Ascending aorta (tissue), 1 donor: ENCODE results near the gene MYOD1.

DNA sequence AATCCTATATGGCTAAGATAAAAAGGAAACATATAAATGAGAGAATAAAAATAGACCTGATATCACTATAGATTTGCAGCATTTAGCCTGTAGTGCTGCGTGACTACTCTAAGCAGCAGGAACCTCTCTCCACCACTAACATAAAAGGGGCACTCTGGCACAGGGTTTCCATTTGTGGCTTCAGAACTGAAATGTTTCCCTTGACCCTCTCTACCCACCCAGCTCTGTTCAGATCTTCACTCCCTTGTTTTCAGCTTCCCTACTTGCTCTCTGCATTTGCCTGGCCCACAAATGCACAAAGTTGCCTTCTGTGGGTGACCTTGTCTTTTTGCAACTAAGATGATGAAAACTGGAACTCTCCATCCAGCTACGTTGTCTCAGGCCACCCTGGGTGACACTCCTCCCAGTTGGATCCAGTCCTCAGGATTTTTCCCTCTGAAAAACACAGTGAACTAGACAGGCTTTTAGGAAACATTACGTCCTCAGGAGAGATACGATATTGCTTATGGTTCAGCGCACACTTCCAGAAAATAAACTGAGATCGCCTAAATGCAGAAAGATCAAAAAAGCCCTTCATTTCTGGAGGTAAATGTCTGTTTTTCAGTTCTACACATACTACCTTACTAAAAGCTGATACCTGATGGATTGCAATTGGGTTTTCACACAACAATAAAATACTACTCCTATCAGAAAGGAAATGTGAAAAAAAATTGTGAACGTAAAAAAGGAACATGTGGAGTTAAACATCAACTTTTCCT is 19.9 kb upstream of the PSMA1 start:
- PRO-cap = no peak

DNA sequence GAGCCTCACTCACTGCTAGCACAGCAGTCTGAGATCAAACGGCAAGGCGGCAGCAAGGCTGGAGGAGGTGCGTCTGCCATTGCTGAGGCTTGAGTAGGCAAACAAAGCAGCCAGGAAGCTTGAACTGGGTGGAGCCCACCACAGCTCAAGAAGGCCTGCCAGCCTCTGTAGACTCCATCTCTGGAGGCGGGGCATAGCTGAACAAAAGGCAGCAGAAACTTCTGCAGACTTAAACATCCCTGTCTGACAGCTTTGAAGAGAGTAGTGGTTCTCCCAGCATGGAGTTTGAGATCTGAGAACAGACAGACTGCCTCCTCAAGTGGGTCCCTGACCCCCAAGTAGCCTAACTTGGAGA is 49.4 kb upstream of the PSMA1 start:
- PRO-cap = no peak

GRCh38 chr11:14584423-14585259 is 59.0 kb upstream of the PDE3B start:
- PRO-cap = no peak

DNA sequence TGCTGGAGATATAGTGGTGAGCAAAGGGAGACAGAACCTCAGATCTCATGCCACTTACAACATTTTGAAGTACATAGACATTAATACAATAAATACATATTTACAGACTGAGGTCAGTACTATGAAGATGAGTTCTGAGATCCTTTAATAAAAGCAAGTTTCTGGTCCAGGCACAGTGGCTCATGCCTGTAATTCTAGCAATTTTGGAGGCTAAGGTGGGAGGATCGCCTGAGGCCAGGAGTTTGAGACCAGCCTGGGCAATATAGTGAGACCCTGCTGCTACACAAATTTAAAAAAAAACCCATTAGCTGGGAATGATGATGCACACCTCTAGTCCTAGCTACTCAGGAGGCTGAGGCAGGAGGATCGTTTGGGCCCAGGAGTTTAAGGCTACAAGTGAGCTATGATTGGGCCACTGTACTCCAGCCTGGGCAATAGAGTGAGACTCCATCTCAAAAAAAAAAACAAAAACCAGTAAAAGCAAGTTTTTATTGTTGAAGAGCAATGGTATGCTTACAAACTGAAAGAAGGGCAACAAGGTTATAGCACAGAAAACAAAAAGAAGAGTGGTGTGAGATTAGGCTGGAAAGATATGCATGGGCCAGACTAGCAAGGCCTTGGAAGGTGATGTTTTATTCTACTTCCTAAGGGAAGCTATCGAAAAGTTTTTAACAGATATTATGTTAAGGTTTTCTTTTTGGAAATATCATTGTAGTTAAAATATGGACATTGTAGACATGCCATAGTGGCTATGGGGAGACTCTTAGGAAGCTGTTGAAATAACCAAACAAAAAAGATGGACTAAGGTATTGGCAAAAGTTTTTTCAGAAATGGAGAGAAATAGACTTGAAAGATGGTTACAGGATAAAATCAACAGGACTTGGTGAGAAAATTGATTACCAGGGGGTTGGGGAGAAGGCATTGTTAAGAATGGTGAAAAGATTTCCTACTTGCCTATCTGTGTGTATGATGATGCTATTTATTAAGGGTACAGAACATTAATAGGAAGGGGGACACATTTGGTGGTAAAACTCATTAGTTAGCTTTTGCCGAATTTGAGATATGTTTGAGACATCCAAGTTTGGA is 80.0 kb downstream of the PDE3B start:
- PRO-cap = no peak

DNA sequence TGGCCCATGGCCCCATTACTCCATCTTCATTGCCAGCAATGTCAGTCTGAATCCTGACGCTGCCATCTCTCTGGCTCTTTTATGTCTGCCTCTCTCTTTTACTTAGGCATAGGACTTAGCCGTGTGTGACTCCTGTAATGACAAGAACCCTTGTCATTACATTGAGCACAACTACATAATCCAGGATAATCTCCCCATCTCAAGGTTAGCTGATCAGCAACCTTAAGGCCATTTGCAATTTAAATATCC is 78.7 kb downstream of the CYP2R1 start:
- PRO-cap = no peak

- PRO-cap = no peak
Measured at GRCh38 chr11:14863463-14864007, 28.5 kb downstream of the CYP2R1 start.

DNA sequence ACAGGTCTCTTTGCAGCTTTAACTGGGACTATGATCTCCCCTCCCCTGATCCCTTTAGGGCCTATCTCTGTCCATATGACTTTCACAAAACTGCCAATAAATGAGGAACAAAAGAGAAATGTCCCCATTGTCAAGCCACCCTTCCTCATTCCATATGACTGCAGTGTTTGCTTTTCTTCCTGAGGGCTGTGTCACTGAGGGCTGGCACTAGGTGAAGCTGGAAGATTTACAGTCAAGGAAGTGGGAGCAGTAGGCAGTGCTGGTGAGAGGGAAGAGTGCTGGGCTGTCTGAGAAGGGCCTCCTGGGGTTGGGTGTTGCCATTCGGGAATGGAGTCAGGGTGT is 30.8 kb downstream of the INSC start:
- PRO-cap = no peak

DNA sequence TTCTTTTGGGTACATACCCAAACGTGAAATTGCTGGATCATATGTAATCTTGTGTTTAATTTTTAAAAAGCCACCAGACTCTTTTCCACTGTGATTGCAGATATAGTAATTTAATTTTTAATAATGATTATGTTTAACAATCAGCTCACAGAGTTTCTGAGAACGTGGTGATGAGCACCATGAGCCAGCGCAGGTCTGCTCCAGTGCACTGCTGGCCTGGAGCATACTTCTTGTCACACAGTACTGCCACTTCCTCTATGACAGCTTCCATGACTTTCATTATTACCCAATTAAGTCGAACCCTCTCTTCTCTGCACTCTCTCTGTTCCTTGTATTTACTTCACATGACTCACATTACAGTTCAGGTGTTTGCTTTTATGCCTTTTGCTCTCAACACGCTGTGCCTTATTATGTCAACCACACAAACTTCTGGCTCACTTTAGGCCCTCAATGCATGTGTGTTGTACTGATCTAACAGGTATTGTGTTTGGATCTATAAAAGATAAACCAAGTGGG is 356.3 kb downstream of the INSC start:
- PRO-cap = no peak

- PRO-cap = no peak
Measured at GRCh38 chr11:15769233-15769677, 587.1 kb downstream of the SOX6 start.

DNA sequence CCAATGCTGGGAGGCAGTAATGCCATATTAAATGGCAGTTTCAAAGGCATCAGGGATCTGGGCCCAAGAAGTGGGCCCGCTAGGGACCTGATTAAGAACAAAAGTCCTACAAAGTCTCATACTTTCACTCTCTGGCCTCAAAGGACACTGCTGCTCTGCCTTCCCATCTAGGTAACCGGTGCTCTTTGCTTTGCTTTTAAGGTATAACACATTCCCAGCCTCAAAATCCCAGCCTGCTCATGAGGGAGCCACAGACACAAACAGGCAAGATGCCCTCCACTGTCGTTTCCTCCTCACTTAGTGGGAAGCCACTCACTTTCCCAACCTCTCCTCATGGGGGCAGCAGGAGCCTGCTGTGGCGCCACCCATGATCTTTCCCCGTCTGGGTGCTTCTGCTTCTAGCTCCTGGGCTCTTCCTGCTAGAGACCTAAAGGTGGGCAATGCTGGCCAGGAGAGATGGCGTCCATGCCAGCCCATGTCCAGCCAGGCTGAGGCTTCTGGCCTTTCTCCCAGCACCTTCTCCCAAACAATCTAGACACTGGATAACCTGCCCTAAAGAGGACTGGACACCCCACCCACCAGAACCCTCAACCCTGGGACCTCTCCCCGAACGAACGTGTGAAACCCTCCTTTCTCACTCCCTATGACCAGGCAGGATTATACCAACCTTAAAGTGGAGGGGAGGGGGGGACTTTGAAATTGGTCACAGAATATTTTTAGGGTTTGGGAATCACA is 68.3 kb downstream of the PLEKHA7 start:
- PRO-cap = no peak

DNA sequence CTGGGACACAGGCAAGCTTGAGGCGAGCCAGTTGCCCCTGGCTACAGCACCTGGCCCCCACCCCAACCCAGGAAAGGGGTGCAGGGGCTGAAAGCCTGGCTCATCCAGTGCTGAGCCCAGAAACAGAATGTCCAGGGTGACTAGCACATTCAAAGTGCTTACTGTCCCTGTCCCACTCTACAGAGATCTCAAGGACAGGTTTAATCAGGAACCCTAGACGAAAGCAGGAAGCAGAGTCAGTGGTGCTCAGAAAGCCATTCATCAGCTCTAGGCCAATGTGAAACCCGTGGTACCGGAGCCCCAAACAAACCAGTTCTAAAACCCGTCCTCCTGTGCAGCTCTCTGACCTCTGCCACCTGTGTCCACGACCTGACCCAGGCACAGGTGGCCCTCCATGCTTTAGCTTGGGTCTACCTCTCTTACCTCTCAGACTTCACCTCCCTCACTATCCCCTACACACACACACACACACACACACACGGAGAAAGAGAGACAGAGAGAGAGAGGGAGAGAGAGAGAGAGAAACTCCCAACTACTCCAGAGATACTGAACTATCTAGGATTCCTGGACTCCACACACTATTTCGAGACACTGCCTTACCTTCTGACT is 31.8 kb downstream of the PLEKHA7 start:
- PRO-cap = no peak

DNA sequence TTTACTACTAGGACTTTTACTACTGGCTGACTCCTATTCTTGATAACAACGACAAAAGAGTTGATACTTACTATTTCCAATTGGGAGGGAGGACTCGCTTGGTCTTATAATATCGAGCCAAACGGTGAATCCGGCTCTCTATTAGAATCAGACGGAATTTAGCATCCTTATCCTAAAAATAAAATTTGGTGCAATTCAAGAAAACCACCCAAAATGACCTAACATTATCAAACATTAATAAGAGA is 2.5 kb downstream of the RPS13 start:
- PRO-cap = no peak

GRCh38 chr11:17388978-17389905 is 783 bp upstream of the KCNJ11 start:
- PRO-cap = unidirectional peak, plus-strand start at chr11:17389482

DNA sequence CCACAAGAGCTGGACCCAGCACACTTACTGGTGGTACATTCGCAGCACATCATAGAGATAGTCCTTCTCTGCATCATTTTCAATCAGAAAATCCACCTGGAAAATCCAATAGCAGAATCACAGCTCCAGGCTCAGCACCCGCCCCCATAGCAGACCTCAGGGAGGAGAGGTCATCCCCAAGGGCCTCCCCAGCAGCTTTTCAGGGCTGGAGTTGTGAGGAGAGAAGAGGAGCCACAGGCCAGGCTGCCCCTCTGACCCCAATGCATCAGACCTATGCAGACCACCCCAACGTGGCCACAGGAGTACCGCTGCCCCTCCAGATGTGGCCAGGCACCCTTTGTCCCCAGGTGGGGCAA is 11.0 kb downstream of the USH1C start:
- PRO-cap = no peak

DNA sequence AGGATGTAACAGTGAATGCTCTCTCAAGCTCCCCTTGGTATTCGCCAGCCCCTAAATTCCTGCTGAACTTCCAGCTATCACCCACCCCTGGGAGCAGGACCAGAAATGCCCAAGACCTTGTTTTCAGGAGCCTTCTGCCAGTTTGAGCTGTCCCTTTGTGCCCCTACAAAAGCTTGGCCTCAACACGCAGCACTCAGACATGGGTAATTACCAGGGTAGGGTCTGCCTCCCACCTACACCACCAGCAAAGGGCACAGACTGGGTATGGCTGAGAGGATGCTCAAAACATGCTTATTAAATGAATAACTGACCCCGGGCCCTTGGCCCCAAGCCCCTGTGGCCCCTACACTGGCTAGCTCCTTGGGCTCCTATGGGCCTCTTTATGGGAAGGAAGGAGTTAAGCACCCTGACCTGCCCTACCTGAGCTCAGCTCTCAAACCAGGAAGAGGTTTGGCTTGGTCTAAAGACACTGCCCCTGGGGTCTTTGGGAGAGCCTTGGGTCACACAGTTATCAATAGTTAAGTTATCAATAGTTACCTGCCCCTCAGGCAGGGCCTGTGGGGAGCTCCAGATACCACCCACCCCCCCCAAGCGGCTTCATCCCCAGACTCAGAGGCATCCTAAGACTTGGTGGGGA is 1.3 kb downstream of the USH1C start:
- PRO-cap = no peak

DNA sequence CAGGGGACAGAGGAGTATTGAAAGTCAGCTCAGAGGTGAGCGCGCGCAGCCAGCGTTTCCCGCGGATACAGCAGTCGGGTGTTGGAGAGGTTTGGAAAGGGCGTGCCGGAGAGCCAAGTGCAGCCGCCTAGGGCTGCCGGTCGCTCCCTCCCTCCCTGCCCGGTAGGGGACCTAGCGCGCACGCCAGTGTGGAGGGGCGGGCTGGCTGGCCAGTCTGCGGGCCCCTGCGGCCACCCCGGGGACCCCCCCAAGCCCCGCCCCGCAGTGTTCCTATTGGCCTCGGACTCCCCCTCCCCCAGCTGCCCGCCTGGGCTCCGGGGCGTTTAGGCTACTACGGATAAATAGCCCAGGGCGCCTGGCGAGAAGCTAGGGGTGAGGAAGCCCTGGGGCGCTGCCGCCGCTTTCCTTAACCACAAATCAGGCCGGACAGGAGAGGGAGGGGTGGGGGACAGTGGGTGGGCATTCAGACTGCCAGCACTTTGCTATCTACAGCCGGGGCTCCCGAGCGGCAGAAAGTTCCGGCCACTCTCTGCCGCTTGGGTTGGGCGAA is at the start of gene MYOD1:
TSS of gene MYOD1 (plus strand) at position 369 of the 550 bp plus-strand sequence.
- PRO-cap = no peak

GRCh38 chr11:17719753-17720618 is 615 bp downstream of the MYOD1 start:
- PRO-cap = no peak

GRCh38 chr11:18223744-18224365 is 12.7 kb downstream of the SAA4 start:
- PRO-cap = no peak

- PRO-cap = no peak
Measured at GRCh38 chr11:18321341-18321625, 657 bp downstream of the HPS5 start.

GRCh38 chr11:18321626-18321896 is 379 bp downstream of the HPS5 start:
- PRO-cap = no peak